ENCODE measurements around the genes HACE1 and POPDC3.

DNA sequence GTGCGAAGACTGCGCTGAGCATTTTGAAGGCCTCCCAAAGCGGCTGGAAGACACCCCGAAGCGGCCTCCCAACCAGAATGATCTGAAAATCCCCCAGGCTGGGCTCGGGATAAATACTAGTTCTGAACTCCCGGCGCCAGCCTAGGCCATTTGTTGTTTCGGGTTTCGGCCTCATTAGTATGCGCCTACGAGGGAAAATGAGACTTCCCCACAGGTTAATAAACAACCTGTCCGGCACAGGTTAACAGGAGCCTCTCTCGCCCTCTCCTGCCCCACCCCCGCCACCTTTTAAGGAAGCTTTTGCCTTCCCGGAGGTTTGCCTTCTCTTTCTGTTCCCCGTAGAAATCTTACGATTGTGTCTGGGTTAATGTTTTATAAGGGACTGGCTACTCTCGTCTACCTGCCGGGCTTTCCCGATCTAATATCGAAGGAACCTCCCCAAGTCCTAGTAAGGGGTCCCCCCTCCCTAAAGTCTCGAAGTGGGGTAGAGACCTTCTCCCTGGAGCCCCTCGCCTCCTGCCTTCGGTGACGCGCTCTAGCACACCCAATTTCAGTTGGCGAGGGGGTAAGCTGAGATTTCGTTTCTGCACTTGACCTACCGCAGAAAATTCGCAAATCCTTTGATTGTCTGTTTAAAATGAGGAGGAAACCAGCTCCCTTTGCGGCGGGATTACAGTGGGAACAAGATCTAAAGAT is 8.8 kb downstream of the SIM1 start:
- PRO-cap = no peak

DNA sequence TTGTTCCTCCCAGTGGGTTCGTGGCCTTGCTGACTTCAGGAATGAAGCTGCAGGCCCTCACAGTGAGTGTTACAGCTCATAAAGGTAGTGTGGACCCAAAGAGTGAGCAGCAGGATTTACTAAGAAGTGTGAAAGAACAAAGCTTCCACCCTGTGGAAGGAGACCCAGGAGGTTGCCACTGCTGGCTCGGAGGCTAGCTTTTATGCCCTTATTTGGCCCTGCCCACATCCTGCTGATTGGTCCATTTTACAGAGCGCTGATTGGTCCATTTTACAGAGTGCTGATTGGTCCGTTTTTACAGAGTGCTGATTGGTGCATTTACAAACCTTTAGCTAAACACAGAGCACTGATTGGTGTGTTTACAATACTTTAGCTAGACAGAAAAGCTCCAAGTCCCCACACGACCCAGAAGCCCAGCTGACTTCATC is 1732.0 kb downstream of the HACE1 start:
- PRO-cap = no peak

DNA sequence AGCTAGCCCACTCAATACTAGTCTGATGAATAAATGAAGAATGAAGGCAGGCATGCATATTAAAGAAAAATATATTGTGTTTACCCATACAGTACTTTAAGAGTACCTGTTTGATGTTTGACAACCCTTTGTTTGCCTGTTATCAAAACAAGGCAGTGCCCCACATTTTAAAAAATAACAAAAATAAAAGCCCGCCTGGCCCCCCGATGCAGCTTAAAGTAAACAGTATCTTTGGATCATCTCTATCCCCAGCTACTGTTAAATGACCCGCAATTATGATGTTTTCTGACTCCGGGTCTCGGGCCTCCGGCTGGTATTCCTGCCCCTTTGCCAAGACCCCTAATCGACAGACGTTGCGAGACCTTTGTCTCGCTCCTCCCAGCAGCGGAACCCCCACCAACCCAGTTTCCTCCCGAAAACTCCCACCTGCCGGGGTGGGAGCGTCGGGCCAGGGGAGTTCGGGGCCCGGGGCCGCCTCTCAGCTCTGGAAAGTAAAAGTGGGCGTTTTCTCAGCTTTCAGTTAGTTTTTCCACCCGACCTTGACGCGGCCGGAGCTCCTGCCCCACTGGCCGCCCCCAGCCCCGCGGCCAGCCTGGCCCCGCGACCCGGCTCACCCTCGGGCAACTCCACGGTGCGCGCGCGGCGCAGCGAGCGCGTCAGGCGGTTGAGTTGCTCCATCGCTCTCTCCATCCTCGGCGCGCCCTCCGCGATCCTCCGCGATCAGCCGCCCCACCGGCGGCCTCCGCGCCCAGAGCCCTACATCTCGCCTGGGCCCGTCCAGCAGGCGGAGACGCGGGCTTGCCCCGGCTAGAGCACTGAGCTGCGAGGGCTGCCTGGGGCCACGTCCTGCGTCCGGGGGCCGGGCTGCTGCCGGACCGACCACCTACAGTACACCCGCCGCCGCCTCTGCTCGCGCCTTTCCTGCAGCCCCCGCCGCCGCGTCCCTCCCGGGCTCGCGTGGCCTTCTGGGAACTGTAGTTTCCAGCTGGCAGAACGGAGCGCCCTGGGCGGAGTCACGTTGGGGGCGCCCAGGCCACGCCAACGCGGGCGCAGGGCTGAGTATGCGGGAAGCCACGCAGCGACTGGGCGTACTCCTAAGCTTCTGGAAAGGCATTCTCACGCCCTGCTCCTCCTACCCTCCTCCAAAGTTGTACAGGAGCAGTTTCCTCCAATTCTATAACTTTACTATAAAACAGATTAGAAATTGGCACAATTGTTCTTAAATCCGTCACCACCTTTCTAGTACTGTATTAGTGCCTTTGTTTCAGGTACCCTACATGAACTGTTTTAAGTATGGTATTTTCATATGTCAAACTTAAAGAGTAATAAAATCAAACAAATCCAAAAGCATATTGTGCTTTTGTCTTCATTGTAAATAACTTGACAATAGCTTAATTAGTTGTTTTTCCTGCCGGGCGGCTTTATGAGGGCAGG is at the start of gene HACE1:
HACE1 (minus strand) TSS at position 967 of the 1,434 bp plus-strand sequence.
- PRO-cap = bidirectional peak, plus-strand start at position 1,058 of the sequence, minus-strand start at position 967 of the sequence

- PRO-cap = no peak
Measured at GRCh38 chr6:104956129-104956412, 836 bp upstream of the LIN28B start.

- PRO-cap = no peak
Measured at GRCh38 chr6:104957828-104958598, 1.1 kb downstream of the LIN28B start.

- PRO-cap = no peak
Measured at GRCh38 chr6:105137423-105137928, 519 bp upstream of the BVES start.

DNA sequence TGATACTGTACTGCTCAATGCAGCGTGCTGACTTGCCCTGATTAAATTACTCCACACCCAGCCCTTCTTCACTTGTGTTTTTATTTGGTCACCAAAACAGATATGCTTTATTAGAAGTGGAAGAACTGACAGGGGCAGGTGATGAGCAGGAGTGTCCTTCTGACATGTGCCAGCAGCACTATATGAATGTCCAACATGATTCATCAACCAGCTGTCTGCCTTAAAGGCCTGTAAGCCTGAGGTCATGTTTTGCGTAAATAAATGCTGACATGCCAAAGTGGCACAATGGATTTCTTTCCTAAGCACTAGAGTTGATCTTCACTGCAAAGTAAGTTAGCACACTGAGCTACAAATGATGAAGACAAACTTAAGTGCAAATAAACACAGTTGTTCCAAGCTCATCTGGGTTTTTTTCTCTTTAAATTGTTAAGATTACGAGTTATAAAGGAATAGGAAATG is 15.3 kb downstream of the POPDC3 start:
- PRO-cap = no peak

DNA sequence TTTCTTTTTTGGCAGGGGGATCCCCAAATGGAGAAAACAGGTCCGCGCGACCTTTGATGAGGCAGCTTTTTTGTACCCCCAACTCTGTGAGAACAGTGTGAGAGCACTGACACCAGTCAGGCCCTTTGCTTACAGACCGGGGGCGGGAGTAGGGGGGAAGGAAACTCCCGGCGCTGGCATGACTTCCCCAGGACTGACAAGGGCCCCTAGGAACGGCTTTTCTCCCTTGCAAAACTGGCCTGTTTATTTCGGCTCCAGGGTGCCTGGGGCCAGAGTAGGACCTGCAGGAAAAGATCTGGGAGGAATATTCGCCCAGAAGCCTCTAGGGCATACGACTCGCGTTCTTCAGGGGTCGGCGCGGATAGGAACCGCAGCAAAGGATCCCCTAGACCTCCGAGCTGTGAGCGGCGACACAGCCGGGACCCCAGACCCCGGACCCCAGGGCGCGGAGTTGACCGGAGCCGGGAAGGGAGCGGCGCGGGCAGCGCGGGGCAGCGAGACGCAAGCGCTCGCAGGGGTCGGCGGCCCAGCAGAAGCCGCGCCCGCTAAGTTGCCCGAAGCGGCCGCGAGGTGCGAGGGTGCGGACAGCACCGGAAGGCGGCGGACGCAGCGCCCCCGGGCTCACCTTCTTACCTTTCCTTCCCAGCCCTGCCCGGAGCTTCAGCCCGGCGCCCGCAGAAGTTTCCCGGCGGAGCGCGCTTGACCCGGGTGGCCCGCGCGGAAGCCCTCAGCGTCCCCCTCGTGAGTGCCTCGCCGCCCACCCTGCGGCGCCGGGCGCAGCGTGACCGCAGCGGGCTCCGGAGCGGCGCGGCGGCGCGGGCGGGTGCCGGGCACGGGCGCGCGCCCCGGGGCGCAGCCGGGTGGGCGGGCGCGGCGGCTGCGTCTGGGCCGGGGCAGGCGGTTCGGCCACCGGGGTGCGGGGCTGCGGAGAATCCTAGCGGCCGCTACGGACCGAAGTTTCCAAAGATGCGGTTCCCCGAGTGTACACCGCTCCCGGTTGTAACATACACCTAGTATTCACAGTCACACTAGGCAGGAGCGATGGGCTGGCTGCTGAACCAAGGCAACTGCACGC is at the start of gene POPDC3:
POPDC3 (minus strand) TSS at position 815 of the 1,075 bp plus-strand sequence.
- PRO-cap = no peak

- PRO-cap = no peak
Measured at GRCh38 chr6:105428067-105428895, 25.4 kb upstream of the PREP start.

- PRO-cap = no peak
Measured at GRCh38 chr6:105797959-105798605, 288.1 kb upstream of the PRDM1 start.

- PRO-cap = no peak
Measured at GRCh38 chr6:105872199-105872785, 213.8 kb upstream of the PRDM1 start.

- PRO-cap = unidirectional peak, plus-strand start at chr6:105992036
Measured at GRCh38 chr6:105991938-105992318, 94.2 kb upstream of the PRDM1 start.

GRCh38 chr6:106087968-106088470 is 1.9 kb downstream of the PRDM1 start:
- PRO-cap = no peak

DNA sequence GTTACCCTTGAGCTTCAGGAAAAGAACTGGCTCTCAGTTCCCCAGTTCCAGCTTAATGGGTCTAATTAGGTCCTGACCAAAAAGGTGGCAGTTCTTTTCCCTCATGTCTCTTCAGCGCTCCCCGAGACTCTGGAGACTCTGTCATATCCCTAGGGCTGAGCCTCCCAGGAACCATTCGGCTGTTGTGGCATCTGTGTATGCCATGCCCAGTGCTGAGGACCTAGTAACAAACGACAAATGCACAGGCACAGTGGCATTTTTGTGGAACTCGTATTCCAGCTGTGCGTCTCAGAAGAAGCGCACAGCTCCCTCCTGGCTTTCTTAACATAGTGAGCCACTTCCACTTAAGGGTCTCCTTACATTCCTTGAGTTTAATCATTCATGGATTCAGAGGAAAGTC is 14.7 kb downstream of the PRDM1 start:
- PRO-cap = no peak

GRCh38 chr6:106102911-106104101 is 17.2 kb downstream of the PRDM1 start:
- PRO-cap = no peak

DNA sequence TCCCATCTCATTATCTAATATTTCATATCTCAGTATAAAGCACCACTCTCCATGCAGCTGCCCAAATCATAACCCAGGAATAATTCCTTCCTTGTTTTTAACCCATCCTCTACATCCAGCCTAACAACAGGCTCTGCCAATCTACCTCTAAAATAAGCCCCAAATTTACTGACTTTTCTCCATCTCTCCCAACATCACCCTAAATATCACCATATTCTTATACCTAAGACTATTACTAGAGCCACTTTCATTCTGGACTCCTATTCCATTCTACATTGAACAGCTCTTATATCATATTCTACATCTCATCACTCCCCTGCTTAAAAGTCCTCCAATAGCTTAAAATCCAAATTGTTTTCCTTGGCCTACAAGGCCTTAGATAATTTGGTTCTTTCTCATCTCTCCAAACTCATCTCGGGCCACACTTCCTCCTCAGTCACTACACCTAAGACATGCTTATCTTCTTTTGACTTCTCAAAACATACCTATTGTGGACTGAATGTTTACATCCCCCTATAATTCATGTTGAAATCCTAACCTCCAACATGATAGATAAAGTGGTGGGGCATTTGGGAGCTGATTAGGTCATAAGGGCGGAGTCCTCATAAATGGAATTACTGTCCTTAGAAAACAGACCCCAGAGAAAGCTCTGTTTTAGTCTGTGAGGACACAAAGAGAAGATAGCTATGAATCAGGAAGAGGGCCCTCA is 54.6 kb downstream of the ATG5 start:
- PRO-cap = no peak

- PRO-cap = no peak
Measured at GRCh38 chr6:106495061-106495439, 134.2 kb downstream of the RTN4IP1 start.

DNA sequence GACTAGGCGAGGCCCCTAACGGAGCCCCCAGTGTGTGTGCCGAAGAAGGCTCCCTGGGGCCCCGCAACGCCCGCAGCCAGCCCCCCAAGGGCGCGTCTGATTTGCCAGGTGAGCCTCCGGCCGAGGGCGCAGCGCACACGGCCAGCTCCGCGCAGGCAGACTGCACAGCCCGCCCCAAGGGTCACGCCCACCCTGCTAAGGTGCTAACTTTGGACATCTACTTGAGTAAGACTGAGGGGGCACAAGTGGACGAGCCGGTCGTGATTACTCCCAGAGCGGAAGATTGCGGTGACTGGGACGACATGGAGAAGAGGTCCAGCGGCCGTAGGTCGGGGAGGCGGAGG is 117.3 kb downstream of the RTN4IP1 start:
- PRO-cap = no peak

- PRO-cap = no peak
Measured at GRCh38 chr6:106702023-106702432, 72.7 kb downstream of the QRSL1 start.

DNA sequence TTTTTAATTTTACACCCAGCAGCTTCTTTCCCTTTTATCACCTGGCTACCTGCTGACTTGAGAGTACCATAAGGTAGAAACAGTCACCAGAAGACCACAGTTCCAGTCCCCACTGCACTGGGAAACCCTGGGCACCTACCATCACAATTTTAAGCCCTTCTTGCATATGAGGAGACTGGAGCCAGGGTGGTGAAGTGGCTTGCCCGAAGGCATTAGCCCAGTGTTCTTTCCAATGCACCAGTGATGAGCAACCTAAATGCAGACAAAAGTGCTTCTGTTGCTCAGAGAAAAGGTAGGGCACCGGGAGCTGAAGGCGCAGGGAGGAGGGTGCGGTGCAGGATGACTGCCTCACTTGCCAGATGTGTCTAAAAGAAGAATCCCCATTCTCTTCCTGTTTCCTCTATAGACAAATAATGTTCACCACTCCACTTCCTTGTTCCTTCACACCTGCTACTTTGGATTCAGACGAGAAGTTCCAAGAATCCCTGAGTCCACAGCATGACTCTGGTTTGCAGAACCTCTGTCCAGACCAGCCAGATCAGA is 86.5 kb downstream of the QRSL1 start:
- PRO-cap = no peak